ENCODE results near the genes GNMT and KLHDC3.

- PRO-cap, result no peak
- RRBS, 2 experiments, result no CpG with 5 or more reads among the region's 2 CpGs
Measured at GRCh38 chr6:42781097-42781419, 794 bp upstream of the BICRAL start.

GRCh38 chr6:42786227-42786563, 4.3 kb downstream of the BICRAL start:
- PRO-cap, result no peak
- RRBS, 2 experiments, result no CpG with 5 or more reads among the region's 1 CpG

DNA sequence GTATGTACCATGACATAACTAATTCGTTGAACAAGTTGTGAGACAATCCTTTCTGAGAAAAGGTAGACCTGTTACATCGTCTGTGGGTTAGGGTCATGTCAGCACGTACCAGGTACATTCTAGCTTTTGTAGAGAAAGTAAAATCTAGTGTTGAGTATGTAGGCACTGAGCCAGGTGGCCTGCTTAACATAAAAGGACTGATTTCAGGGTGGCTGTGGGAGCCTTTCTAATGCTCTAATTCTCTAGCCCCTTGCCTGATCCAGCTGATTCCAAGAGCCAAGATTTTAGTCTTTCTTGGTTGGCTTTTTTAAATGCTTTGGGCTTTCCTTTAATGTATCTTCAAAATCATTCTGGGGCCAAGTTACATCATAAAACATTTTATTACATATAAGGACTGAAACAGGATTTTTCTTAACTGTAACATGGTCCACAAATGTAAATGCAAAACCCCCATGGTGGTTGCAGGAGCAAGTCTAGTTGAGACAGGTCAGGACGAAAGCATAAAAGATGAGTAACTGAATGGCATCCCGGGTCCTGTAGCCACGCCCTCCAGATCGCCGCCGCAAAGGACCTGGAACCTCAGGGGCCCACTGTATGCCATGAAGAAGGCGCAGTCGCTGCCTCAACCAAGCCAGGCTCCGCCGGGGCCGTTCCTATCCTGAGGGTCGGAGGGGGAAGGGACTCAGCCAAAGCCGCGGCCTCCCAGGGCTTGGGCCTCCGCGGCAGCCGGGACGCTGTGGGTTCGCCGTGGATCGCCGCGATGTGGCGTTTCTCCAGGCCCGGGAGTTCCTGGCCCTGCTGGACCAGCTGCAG, 511 bp downstream of the C6orf226 start:
- PRO-cap, result bidirectional peak, plus-strand start at position 508 of the sequence, minus-strand start at position 262 of the sequence
- RRBS, 2 experiments, result under 1 to 5% methylated on average over 16 of the region's 28 CpGs

- PRO-cap, result bidirectional peak, plus-strand start at chr6:42929175, minus-strand start at chr6:42929107
- RRBS, 2 experiments, result no CpG with 5 or more reads among the region's 20 CpGs
Measured at GRCh38 chr6:42928728-42929353, 439 bp upstream of the CNPY3 start.

DNA sequence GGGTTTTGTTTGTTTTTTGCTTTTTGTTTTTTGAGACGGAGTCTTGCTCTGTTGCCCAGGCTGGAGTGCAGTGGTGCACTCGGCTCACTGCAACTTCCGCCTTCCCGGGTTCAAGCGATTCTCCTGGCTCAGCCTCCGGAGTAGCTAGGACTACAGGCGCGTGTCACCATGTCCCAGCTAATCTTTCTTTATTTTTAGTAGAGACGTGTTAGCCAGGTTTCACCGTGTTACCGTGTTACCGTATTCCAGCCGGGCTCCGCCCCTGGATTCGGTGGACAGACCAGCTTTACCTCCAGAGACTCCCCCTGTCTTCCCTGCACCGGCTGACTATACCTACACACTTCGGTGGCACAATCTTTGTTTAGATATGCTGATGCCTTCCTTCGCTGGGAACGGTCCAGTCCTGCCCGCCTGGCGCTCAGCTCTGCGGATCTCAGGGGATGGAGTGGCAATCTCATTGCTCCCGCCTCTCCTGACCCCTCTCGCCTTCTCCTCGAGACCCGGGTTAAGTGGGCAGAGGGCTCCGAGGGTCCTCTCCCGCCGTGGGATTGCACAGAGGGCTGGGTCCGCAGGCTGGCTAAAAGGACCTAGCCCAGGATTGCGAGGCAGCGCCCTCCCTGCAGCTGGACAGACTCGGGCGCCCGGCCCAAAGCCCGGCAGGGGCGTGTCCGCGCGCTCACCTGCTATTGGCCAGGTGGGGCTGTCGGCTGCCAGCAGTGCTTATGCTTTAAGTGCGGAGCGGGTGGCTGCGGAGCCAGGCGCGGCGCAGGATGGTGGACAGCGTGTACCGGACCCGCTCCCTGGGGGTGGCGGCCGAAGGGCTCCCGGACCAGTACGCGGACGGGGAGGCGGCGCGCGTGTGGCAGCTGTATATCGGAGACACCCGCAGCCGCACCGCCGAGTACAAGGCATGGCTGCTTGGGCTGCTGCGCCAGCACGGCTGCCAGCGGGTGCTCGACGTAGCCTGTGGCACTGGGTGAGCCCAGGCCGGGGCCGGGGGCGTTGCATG, at the start of gene GNMT:
Gene GNMT, plus strand, starts transcription at position 757 of the 1,009 bp plus-strand sequence.
- PRO-cap, result no peak
- RRBS, 2 experiments, result 19 to 97% methylated on average over 11 of the region's 73 CpGs

- PRO-cap, result bidirectional peak, plus-strand start at chr6:43014268, minus-strand start at chr6:43013921; bidirectional peak, plus-strand start at chr6:43014505, minus-strand start at chr6:43014433
- RRBS, 2 experiments, result 1% methylated on average over 7 to 14 of the region's 38 CpGs
Measured at GRCh38 chr6:43014025-43014982, at the start of gene KLHDC3. KLHDC3 (plus strand) TSS chr6:43014249.

DNA sequence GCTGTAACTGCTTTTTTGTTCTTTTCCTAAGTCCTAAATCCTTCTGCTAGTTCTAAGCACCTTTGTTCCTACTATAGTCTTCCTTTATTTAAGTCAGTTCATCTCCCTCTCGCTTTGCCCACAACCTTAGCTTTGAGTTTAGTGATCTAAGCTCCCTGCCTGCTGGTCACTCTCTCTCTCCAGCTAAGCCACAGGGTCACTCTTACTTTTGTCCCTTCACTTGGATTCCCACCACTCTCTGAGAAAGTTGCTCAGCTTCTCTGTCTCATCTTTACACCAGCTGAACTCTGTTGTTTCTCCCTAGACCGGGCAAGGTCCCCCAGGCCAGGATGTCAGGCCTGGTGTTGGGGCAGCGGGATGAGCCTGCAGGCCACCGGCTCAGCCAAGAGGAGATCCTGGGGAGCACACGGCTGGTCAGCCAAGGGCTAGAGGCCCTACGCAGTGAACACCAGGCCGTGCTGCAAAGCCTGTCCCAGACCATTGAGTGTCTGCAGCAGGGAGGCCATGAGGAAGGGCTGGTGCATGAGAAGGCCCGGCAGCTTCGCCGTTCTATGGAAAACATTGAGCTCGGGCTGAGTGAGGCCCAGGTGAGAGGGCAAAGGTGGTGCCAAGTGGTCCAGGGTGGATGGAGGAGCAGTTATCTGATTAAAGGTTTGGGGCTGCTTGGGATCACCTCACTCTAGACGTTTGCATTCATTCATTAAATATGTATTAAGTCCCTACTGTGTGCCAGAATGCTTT, 1.7 kb downstream of the KLC4 start:
- PRO-cap, result no peak
- RRBS, 2 experiments, result 90 to 93% methylated on average over 3 of the region's 12 CpGs

- PRO-cap, result no peak
- RRBS, 2 experiments, result no CpG with 5 or more reads among the region's 5 CpGs
Measured at GRCh38 chr6:43075206-43075773, 824 bp upstream of the PTK7 start.

GRCh38 chr6:43141931-43142491, 29.1 kb upstream of the SRF start:
- PRO-cap, result no peak
- RRBS, 2 experiments, result no CpG with 5 or more reads among the region's 18 CpGs

- PRO-cap, result no peak
- RRBS, 2 experiments, result no CpG with 5 or more reads among the region's 10 CpGs
Measured at GRCh38 chr6:43144065-43144656, 26.9 kb upstream of the SRF start.

- PRO-cap, result no peak
- RRBS, 2 experiments, result no CpG with 5 or more reads among the region's 8 CpGs
Measured at GRCh38 chr6:43150301-43150849, 20.7 kb upstream of the SRF start.

DNA sequence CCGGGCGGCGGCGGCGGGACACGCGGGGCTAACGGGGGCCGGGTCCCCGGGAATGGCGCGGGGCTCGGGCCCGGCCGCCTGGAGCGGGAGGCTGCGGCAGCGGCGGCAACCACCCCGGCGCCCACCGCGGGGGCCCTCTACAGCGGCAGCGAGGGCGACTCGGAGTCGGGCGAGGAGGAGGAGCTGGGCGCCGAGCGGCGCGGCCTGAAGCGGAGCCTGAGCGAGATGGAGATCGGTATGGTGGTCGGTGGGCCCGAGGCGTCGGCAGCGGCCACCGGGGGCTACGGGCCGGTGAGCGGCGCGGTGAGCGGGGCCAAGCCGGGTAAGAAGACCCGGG, 643 bp downstream of the SRF start:
- PRO-cap, result no peak
- RRBS, 2 experiments, result 2% methylated on average over 17 of the region's 51 CpGs

DNA sequence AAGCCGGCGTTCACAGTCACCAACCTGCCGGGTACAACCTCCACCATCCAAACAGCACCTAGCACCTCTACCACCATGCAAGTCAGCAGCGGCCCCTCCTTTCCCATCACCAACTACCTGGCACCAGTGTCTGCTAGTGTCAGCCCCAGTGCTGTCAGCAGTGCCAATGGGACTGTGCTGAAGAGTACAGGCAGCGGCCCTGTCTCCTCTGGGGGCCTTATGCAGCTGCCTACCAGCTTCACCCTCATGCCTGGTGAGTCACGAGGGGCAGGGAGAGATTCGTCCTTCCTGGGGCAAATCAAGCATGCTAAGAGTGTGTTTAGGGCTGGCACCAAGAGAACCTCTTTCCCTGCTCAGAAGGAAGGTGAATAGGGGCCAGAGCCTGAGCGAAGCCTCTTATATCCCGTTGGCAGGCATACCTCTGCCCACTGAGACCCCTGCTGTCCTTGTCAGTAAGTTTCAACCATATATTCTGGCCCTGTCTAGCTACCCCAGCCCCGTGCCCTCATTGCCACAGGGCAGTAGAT, 4.7 kb downstream of the SRF start:
- PRO-cap, result no peak
- RRBS, 2 experiments, result no CpG with 5 or more reads among the region's 10 CpGs

DNA sequence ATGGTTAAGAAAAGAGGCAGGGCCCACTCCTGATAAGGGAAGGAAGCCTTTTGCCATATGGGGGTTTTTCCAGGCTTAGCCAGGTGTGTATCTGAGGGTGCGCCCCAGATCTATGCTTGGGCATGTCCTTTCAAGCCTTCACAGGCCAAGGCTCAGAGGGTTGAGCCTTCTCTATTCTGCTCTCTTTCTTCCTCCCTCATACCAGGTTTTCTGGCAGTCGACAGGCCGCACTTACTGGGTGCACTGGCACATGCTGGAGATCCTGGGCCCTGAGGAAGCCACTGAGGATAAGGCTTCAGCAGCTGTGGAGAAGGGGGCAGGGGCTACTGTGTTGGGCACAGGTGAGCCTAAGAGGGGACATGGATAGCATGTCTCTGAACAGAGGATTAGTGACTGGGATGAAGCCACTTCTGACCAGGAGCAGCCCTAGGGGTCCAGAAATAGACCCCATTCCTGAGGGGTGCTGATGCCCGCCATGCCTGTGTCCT, 4.8 kb downstream of the CUL9 start:
- PRO-cap, result no peak
- RRBS, 2 experiments, result no CpG with 5 or more reads among the region's 4 CpGs

GRCh38 chr6:43219956-43220687, 9.2 kb downstream of the DNPH1 start:
- PRO-cap, result no peak
- RRBS, 2 experiments, result no CpG with 5 or more reads among the region's 15 CpGs

DNA sequence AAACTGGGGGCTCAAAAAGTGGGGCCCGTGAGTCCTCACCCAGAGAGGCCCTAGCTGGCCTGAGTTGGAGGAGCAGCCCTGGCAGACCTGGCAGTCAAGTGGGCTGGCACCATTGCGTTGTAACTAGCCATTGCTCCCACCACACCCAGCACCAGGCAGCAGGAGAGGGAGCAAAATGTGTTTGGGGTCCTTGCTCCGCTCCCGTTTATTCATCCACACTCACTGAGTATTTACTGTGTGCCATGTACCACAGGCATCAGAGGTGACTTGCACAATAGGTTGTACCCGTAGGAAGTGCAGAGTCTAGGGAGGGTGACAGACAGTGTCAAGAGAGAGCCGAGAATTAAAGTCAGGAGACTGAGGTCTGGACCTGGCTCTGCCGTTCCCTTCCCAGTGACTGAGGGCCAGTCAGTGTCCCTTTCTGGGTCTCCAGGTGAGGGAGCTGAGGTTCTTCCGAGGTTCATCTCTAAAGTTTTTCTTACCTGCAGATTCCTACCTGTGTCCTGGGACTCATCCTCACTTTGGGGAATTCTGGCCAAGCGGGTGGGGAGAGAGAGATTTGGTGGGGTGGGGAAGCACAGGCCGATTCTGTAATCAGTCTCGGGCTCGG, 22.3 kb downstream of the TTBK1 start:
- PRO-cap, result no peak
- RRBS, 2 experiments, result no CpG with 5 or more reads among the region's 12 CpGs

DNA sequence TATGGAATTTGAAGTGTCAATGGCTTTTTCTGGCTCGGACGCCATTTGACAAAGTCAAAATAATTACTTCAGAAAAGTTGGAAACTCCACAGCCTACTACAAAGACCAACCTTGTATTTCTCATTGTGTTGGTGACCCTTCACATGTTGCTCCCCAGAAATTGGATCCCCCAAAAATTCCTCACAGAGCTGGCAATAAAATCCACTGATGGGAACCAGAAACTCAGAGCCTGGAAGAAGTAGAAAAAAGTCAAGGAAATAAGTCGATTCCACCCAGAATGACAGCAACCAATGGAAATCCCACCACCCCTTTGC, 28.8 kb downstream of the ZNF318 start:
- PRO-cap, result no peak
- RRBS, 2 experiments, result no CpG with 5 or more reads among the region's 3 CpGs

- PRO-cap, result no peak
- RRBS, 2 experiments, result no CpG with 5 or more reads among the region's 21 CpGs
Measured at GRCh38 chr6:43357172-43357826, 12.1 kb downstream of the ZNF318 start.

- PRO-cap, result no peak
- RRBS, 2 experiments, result 13 to 31% methylated on average over 2 of the region's 19 CpGs
Measured at GRCh38 chr6:43496306-43497136, 13.6 kb downstream of the LRRC73 start.

DNA sequence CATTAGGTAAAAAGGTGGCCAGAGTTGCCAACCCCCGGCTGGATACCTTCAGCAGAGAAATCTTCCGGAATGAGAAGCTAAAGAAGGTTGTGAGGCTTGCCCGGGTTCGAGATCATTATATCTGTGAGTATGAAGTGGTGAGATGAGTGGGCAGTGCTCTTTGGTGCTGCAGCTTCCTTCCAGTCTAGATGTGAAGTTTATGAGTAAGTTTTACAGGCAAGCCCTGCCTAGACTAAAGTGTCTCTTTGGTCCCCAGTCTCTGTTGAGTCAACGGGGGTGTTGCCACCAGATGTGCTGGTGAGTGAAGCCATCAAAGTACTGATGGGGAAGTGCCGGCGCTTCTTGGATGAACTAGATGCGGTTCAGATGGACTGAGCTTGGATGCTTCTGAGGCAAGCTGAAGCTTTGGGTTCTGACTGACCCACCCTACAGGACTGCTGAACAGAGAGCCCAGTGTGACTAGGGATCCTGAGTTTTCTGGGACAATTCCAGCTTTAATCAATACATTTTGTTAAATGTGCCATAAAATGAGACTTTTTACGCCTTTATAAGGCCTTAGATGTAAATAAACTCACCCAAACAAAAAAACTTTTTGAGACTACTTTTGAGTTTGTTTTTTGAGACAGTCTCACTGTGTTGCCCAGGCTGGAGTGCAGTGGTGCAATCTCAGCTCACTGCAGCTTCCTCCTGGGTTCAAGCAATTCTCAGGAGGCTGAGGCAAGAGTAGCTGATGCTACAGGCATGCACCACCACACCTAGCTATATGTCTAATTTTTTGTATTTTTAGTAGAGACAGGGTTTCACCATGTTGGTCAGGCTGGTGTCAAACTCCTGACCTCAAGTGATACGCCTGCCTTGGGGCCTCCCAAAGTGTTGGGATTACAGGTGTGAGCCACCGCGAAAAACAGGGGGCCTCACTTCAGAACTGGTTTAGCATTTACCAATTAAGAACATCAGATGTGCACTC, 4.3 kb downstream of the POLR1C start:
- PRO-cap, result no peak
- RRBS, 2 experiments, result 83 to 100% methylated on average over 1 of the region's 12 CpGs

All from HEK293 (cell line).